Upper lobe of left lung (tissue), 5 donors: ENCODE data around the genes IFIT5 and PPP1R3C.

GRCh38 chr10:88991079-88991607 lies 545 bp downstream of the FAS start:
- PRO-cap, 2 experiments: peak in 2 of 2 experiments; most common plus-strand start chr10:88991431 (in 1); most common minus-strand start chr10:88991326 (in 2)
- RAMPAGE, long total RNA, 4 experiments: start-site peak on the plus strand in 1 of 4 experiments, at chr10:88991380-88991465 at its widest, 26 reads per replicate

- PRO-cap, 2 experiments: peak in 2 of 2 experiments; most common plus-strand start chr10:89207978 (in 1); most common minus-strand start chr10:89208287 (in 2)
- RAMPAGE, long total RNA, 4 experiments: no peak in any of the 4 experiments
Measured at GRCh38 chr10:89207680-89208853, 950 bp upstream of the CH25H start.

DNA sequence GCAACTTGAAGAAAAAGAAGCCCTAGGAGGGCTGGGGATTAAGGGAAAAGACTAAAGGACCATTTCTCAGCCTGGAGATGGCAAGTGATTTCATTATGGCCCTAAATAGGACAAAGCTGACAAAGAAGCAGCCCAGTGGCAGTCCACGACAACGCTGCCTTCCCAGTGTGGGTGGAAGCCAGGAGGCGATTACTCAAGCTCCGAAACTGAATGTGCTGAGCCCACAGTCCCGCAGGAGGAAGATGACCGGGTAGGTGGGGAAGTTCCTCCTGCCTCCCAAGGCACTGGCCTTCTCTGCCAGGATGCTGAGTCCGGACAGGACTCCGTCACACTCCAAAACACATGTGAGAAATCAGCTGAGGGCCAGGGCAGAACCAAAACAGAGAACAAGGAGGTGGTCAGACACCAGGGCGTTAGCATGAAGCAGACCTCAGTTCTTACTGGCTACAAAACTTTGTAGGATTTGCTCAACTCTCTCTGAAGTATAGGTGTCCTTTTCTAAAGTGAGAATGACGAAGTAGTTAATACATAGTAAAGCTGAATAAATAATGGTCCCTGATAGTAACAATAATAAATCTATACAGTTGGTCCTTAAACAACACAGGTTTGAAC lies 16.1 kb downstream of the LIPA start:
- PRO-cap, 2 experiments: no peak in any of the 2 experiments
- RAMPAGE, long total RNA, 4 experiments: no peak in any of the 4 experiments

- PRO-cap, 2 experiments: no peak in any of the 2 experiments
- RAMPAGE, long total RNA, 4 experiments: no peak in any of the 4 experiments
Measured at GRCh38 chr10:89248887-89249629, 2.5 kb downstream of the LIPA start.

DNA sequence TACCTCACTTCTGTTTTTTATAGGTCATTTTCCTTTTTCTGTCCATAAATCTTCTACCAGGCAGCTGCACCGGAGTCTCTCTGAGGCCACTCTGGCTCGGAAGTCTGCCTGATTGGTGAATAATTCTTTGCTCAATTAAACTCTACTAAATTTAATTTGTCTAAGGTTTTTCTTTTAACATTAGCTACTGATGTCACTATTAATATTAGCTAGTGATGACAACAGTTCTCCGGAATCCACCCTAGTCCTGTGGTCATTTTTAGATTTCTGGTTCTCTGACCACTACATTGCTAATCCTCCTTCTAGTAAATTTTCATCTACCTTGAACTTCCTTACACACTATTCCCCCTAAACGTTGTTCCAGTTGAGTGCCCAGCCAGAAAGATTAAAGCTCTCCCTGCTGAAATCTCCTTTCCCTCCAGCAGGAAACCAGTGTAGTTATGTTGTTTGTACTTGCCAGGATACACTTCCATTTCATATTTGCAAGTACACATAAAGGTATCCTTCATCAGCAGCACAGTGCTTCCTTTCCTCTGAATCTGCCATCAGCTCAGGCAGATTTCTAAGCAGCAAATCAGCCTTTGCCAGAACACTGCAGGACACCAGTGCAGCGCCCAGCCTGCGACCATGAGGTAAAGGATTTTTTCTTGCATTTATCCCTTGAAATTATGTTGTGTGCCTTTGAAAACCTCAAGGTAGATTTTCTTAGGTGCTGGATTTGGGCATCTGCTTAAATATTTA lies 18.4 kb upstream of the IFIT2 start:
- PRO-cap, 2 experiments: peak in 1 of 2 experiments; most common plus-strand start position 256 of the sequence (in 1)
- RAMPAGE, long total RNA, 4 experiments: no peak in any of the 4 experiments

DNA sequence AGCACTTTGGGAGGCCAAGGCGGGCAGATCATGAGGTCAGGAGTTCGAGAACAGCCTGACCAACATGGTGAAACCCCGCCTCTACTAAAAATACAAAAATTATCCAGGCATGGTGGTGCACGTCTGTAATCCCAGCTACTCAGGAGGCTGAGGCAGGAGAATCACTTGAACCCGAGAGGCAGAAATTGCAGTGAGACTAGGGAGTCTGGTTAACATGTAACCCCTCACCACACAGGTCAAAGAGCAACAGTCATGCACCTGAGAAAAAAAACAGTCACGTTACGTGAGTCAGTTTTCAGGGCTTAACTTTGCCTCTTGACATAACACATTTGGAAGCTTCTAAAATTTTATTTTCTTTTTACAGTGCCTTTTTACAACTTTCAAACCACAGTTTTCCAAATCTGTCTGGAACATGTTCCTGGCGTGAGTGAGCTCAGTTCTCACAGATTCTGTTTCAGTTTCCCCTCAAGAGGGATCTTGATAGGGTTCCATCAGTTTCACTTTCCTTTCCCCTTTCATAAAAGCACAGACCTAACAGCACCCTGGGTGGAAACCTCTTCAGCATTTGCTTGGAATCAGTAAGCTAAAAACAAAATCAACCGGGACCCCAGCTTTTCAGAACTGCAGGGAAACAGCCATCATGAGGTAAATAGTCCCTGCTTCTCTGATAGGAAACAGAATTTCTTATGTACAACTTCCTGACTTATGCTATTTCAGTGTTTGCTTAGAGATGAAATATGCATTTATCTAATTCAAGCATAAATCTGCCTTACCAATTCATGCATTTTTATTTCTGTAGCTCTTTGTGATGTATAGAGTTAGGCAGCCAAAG lies 4.4 kb downstream of the IFIT3 start:
- PRO-cap, 2 experiments: peak in 1 of 2 experiments; most common plus-strand start position 528 of the sequence (in 1); most common minus-strand start position 451 of the sequence (in 1)
- RAMPAGE, long total RNA, 4 experiments: start-site peak on the plus strand in 4 of 4 experiments, centred at positions 528 to 553 of the sequence, 24 to 138 reads per replicate

DNA sequence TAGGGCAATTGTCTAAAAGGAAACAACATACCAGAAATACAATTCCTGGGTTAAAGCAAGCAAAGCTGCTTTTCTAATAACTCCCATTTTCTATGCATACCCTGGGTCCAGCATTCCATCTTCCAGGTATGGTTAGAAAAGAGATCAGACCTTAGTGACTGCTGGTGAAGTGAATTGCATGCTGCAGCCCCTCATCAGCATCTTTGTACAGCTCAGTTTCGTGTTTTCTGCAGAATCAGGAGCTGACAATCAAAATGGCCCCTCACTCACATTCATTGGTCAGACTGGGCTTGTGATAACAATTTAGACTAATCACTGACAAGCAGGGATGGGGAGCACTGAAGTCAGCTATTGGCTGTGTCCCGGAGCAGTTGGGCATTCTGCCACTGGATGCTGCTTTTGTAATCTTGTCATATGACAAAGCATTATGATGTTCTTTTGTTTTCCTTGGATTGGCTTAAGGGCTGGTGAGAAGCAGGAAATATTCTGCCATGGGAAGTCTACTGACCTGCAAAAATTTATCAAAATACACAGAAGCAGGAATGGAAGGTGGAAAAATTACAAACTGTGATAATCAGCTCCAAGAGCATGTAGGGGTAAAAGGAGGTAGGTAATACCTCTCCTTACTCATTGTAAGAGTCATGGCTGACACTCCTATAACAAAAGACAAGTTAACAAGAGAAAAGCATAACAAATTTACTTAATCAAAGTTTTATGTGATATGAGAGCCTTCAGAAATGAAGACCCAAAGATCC lies 14.8 kb downstream of the IFIT3 start:
- PRO-cap, 2 experiments: no peak in any of the 2 experiments
- RAMPAGE, long total RNA, 4 experiments: no peak in any of the 4 experiments

GRCh38 chr10:89346247-89347277 lies 18.8 kb downstream of the IFIT3 start:
- PRO-cap, 2 experiments: peak in 1 of 2 experiments; most common plus-strand start chr10:89346882 (in 1); most common minus-strand start chr10:89346832 (in 1)
- RAMPAGE, long total RNA, 4 experiments: no peak in any of the 4 experiments

GRCh38 chr10:89351328-89351883 lies 23.6 kb downstream of the IFIT3 start:
- PRO-cap, 2 experiments: no peak in any of the 2 experiments
- RAMPAGE, long total RNA, 4 experiments: no peak in any of the 4 experiments

DNA sequence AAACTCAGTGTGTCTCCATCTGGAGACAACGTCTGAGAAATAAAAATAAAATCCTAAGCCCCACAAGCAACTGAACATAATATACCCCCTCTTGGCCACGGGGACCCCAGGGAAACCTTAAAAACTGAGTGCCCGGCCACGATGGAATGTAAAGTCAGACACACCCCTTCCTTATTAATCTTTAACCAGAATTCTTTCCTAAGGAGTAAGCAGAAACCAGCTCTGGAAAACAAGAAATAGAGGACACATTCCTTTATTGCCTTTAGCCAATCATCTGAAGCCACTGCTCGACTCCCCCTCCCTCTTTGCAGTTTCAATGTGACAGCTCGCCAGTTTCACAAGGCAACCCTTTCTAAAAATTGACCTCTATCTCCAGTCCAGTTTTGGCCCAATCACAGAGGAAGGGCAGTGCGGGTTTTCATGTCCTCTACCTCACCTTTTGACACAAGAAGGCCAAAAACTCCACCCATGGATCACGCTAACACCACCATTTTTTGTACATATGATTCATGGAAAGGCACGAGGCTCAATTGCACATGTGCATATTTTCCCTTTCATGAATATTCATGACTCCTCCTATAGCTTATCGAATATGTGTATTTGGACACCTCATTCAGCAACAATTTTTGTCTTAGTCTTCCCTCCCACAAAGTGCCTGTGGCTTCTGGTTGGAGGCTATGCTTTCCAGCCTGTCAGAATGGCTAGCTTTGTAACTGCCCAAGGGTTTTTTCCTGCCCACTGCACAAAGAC lies 24.3 kb downstream of the IFIT3 start:
- PRO-cap, 2 experiments: peak in 1 of 2 experiments; most common minus-strand start position 150 of the sequence (in 1)
- RAMPAGE, long total RNA, 4 experiments: no peak in any of the 4 experiments

GRCh38 chr10:89392831-89393598 lies 592 bp downstream of the IFIT1 start:
- PRO-cap, 2 experiments: no peak in any of the 2 experiments
- RAMPAGE, long total RNA, 4 experiments: no peak in any of the 4 experiments

DNA sequence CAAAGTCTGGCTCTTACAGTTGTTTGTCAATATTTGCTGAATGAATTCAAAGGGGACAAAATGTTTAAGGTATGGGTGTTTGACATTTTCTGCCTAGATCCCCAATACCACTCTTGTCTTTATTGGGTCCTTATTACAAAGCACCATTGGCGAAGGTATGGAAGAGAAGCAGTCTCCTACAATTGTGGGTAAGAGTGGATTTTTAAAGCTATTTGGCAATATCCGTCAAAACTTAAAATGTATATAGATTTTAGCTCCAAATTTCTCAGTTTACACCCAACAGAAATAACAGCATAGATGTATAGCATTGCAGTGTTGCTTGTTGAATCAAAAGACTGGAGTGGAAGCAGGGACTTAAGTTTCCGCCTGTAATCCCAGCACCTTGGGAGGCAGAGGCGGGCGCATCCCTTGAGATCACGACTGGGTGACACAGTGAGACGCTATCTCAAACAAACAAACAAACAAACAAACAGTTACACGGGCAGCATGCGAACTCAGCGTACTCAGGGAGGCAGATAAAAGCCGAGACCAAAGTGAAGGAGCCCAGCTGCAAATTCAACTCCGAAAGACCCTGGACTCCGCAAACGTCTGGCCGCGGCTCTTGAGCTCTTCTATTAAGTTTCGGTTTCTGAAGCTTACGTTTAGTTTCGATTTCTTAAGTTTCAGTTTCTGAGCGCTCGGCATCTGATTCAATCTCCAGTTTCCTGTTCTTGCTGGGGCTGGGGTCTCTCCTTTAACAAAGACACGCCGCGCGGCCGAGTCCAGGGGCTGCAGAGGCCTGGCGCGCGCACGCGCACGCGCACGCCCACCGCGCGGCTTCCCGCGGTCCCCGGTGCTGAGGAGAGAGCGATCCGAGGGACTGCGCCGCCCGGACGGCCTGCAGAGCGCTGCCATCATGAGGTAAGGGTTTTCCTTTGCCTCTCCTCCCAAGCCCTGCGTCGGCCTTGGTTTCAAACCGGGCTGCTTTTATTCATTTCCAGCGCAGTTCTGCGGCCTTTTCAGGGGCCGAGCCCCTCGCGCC lies at the start of gene IFIT5:
TSS of gene IFIT5 (plus strand) at position 665 of the 1,021 bp plus-strand sequence.
- PRO-cap, 2 experiments: peak in 2 of 2 experiments; most common plus-strand start position 844 of the sequence (in 2); most common minus-strand start position 590 of the sequence (in 2)
- RAMPAGE, long total RNA, 4 experiments: start-site peak on the plus strand in 3 of 4 experiments, centred at positions 841 to 845 of the sequence, 44 to 461 reads per replicate; start-site peak on the minus strand in 1 of 4 experiments, centred at position 732 of the sequence, 17 reads per replicate

DNA sequence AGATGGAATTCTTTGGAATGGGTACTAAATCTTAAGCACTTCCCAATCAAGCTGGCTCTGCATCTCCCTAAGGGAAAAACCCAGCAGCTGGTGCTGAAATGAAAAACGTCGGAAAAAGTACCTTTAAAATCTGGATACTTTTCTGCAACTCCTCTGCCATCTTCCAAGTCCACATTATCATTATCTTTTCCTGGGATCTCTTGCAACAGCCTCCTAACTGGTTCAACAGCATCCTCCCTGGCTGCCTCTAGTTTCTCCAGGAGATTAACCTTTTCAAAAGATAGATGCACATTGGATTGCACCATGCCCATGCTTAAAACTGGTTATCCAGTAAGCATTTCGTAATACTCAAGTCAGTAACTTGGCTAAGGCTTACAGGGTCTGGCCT lies 2.0 kb upstream of the KIF20B start:
- PRO-cap, 2 experiments: no peak in any of the 2 experiments
- RAMPAGE, long total RNA, 4 experiments: no peak in any of the 4 experiments

GRCh38 chr10:90887406-90887911 lies 15.7 kb downstream of the RPP30 start:
- PRO-cap, 2 experiments: no peak in any of the 2 experiments
- RAMPAGE, long total RNA, 4 experiments: no peak in any of the 4 experiments

GRCh38 chr10:90916671-90917444 lies 4.0 kb downstream of the ANKRD1 start:
- PRO-cap, 2 experiments: no peak in any of the 2 experiments
- RAMPAGE, long total RNA, 4 experiments: no peak in any of the 4 experiments

DNA sequence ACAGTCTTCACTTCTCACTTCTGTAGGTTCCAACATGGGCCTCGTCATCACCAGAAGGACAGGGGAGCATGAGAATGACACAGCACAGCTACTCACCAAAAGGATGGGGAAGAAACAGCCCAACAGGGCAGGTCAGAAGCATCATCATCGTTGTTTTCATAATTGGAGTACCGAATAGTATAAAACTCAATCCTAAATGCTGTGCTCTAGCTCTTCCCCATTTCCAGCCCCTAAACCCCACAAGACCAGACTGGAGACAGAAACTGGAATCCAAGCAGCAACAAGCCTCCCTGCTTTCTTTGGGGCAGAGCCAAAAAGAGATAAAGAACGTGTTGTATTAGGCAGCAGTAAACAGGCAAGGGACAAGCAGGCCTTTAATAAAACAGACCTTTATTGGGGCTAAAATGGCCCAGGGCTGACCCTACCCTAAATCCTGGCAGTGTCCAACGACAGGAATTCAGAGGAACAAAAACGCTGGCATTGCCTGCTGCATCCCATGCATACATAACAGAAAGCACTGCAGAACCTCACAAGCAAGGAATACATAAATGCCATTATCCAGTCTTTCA lies 102.4 kb upstream of the ANKRD1 start:
- PRO-cap, 2 experiments: no peak in any of the 2 experiments
- RAMPAGE, long total RNA, 4 experiments: no peak in any of the 4 experiments

DNA sequence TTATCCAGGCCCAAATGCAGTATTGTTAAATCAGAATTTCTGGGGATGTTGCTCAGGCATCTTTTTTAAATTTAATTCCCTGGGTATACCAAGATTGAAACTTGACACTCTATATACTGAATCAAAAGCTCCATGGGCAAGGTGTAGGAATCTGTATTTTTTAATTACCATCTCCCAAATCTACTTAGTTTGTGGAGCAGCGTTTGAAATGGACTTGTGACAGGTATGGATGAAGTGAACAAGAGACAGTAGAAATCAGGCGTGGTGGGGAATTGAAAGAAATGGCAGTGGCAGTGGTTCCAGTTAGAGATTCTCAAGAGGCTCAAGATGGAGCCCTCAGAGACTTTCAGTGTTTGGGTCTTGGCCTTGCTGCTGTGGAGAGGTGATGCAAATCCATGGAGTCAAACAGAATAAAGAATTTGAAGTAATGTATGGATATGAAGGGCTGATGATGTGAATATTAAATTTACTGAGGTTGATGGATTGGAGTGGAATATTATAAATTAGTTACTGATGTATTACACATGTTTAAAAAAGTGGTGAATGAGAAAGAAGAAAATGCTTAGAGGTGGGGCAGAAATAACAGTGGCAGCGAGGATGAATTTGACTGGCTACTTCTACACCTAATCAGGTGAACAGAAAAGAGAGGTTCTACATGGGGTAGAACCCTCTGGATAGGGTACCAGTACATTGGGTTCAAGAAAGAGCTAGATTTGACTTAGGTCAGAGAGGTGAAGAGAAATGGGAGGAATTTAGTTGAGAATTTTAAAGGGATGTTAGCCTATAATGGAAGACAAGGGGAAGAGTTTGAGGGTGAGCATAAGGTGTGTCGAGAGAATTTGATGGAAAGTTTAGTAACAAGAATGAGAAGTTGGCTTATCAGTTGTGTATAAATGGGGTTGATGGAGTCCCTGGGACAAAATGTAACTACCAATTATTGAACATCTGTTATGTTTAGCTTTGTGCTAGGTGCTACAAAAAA lies 3.6 kb downstream of the HECTD2 start:
- PRO-cap, 2 experiments: no peak in any of the 2 experiments
- RAMPAGE, long total RNA, 4 experiments: start-site peak on the plus strand in 2 of 4 experiments, centred at positions 181 to 566 of the sequence, 8 to 11 reads per replicate

GRCh38 chr10:91527967-91528456 lies 104.9 kb downstream of the PPP1R3C start:
- PRO-cap, 2 experiments: no peak in any of the 2 experiments
- RAMPAGE, long total RNA, 4 experiments: no peak in any of the 4 experiments

GRCh38 chr10:91556554-91556915 lies 76.3 kb downstream of the PPP1R3C start:
- PRO-cap, 2 experiments: no peak in any of the 2 experiments
- RAMPAGE, long total RNA, 4 experiments: no peak in any of the 4 experiments

GRCh38 chr10:91632526-91633649 lies at the start of gene PPP1R3C:
Gene PPP1R3C (minus strand): TSS chr10:91633071.
- PRO-cap, 2 experiments: peak in 2 of 2 experiments; most common plus-strand start chr10:91633266 (in 2); most common minus-strand start chr10:91633071 (in 2)
- RAMPAGE, long total RNA, 4 experiments: start-site peak on the minus strand in 4 of 4 experiments, at chr10:91632992-91633074 at its widest, 15 to 179 reads per replicate